ENCODE data around the gene TMC5.

DNA sequence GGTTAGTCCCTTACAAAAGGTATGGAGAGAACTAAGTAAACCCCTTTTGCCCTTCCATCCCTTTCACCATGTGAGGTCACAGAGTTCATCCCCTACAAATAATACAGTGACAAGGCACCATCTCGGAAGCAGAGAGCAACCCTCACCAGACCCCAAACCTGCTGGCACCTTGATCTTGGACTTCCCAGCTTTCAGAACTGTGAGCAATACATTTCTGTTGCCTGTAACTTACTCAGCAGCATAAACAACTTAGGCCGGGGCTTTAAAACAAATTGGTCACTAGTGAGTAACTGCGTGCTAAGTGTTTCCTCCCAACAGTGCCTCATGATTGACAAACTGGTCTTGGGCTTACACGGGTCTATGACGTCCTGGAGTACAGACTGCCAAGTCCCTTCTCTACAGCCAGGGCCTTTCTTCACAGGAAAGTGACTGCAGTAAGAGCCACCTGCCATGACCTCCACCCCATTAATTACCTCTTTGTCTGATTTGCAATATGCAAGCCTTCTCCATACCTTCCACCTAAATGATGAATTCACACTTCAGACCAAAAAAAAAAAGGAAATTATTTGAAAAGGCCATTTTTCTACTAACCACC, 136.7 kb downstream of the XYLT1 start:
- PRO-cap, result no peak

DNA sequence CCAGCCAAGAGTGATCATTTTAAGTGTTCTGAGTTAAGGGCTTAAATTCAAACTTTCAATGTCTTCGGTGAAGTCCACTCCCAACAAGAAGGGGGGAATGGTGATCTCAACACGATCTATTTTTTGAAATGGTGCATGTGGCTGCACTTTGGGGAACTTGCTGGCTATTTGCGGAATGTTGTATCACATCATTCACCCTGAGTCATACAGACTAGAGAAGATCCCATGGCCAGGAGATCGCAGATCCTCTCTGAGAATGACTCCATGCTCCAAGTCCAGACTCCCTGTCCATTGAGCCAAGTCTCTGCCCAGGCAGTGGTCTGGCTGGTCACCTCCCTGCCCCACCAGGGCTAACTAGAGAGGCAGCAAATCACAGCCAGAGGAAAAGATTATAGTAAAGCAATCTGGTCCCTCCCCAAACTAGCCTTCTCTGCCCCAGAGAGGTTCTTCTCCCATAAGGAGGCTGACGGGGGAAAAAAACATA, 120.5 kb downstream of the XYLT1 start:
- PRO-cap, result no peak

GRCh38 chr16:17360907-17361456, 109.8 kb downstream of the XYLT1 start:
- PRO-cap, result no peak

DNA sequence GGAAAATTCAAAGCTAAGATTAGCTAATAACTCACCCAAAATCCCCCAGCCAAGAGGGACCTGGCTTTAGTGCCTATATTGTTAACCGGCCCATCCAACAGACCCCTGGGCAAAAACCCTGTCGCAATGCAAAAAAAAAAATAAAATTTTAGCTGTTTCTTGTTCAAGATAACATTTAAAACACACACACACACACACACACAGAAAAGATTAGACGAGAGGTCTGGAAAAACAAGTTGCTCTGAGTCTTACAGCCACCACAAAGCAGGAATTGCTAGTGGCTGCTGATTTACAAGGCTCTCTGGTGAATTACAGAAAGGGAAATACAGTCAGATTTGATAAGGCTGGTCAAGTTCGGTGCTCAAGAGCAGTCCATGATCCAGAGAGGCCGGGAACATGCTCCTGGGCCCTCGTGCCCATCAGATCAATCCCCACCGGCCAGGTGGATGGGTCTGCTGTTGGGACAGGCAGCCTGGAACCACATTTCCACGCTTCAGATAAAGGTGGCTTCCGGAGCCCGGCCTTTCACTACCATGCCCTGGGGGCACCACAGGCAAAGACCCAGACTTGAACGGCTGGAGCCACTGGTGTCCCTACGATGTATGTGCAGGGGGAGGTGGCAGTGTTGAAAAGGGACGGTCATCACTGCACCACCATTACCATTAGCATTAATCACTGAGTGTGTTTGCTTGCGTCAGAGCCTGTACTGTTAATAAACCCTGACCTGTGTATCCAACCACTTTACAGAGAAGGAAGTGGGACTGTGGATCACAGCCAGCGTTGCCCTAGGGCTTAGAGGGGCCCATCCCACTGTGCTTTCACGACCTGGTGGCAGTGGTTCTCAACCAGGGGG, 95.2 kb downstream of the XYLT1 start:
- PRO-cap, result no peak

DNA sequence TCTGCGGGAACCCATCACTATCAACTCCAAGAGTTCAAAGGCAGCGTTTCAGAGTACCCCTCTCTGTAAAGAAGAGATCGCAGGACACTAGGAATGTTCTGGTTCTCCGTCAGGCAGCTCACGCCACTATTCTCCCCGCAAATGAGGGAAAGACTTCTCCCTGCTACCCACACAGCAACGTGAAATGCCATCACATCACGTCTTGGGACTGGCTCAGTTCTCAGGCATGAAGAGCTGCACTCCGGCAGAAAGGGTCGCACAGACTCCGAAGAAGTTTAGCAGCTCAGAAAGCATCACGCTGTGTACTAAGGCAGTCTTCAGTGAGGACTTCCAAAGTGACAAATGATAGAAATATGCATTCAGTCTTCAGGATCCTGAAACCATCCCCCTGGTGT, 1.9 kb downstream of the XYLT1 start:
- PRO-cap, result no peak

DNA sequence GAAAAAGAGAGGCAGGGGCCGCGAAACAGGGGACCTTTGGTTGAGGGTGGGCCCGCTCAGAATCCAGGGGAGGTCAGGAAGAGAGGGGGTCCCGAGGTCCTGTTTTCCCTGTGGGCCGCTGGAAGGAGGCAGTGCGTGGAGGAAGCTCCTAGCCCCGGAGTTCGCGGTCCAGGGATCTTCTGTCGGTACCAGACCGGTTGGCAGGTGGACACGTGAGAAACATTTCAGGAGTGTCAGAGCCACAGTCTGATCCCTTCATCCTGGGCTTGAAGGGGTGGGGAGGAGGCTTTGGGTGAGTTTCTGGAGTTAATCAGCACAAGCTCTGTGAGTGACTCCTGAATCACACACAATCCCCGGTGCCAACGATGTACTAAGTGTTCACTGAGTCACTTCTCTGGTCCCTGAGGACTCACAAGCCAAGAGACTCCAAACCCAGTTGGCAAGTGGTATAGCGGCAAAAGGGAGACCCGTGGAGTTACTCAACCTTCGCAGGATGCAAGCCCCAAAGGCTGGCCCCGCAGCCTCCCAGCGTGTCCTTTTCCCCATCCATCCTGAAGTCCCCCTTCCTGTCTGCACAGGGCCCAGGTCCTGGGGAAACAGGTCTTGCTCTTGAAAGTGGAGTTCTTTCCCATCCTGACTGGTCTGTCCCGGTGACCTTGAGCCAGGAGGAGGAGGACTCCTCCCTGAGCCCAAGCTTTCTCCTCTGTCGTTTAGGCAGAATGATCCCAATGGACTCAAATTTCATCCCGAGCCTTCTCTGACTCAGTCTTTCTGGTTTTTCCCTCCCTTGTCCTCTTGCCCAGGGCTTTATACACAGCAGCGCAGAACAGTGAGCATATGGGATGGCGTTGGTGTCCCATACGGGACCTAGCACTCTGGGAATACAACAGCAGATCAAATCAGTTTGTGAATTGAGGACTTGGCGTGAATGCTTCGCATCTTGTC, 650 bp upstream of the XYLT1 start:
- PRO-cap, result no peak

GRCh38 chr16:17472083-17472316, 1.2 kb upstream of the XYLT1 start:
- PRO-cap, result no peak

DNA sequence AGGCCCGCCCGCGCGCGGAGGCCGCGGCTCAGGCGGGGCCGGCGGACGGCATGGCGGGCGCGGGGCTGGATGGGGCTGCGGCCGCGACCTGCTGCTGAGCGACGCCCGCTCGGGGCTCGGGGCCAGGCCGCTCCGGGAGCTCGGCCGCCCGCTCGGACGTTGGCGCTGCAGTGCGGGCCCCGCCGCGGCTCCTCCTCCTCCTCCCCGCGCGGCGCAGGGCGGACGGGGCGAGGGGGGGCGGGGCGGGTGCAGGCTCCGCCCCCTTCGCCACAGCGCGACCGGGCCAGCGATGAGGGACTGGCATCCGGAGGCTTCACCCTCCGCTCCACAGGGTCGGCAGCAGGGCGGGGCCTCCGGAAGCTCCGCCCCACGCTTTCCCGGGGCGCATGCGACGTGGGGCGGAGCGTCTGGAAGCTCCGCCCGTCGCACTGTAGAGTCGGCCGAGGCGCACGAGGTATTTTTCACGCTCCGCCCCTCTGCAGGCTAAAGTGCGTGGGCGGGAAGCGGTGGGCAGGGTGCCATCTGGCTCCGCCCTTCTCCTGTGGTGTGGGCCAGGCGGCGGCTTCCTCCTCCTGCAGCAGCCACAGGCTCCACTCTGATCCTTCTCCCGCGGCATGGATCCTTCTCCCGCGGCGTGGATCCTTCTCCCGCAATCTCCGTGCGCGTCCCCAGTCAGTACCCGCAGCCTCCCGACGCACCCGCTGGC, 65.5 kb upstream of the NPIPA8 start:
- PRO-cap, result no peak

DNA sequence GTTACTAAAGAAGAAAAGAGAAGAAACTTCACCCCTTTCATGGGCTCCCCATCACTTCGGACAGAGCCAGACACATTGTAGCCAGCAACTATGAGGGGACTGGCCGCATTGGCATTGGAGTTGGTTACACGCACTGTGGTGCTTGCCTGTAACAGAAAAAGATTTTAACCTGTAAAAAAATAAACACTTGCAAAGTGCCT, 18.4 kb downstream of the NOMO2 start:
- PRO-cap, result no peak

DNA sequence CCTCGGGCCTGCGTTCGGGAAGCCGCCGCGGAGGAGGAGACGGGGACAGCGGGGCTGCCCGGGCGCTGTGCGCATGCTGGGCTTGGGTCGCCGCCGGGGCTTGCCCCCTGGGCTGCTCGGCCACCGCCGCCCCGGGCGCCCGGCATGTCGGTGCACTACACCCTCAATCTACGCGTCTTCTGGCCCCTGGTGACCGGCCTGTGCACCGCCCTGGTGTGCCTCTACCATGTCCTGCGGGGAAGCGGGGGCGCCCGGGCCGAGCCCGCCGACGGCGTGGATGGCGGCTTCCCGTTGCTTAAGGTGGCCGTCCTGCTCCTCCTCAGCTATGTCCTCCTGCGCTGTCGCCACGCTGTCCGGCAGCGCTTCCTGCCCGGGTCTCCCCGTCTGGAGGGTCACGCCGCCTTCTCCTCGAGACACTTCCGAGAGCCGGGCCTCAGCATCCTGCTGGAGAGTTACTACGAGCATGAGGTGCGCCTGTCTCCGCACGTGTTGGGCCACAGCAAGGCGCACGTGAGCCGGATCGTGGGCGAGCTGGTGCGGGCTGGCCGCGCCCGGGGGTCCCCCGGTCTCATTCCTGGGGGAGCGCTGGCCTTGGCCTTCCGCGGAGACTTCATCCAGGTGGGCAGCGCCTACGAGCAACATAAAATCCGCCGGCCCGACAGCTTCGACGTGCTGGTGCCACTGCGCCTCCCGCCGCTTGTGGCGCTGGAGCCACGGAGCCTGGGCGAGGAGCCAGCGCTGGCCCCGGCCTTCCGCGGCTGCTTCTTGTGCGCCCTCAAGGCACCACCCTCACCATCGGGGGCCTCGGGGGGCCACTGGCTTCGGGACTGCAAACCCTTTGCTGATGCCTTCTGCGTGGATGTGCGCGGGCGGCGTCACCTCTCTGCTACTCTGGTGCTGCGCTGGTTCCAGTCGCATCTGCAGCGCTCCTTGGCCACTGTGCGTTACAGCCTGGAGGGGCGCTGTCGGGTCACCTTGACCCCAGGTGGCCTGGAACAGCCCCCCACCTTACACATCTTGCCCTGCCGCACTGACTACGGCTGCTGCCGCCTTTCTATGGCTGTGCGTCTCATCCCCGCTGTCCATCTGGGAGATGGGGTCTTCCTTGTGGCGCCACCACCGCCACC, 917 bp downstream of the ITPRIPL2 start:
- PRO-cap, result unidirectional peak, minus-strand start at position 181 of the sequence

DNA sequence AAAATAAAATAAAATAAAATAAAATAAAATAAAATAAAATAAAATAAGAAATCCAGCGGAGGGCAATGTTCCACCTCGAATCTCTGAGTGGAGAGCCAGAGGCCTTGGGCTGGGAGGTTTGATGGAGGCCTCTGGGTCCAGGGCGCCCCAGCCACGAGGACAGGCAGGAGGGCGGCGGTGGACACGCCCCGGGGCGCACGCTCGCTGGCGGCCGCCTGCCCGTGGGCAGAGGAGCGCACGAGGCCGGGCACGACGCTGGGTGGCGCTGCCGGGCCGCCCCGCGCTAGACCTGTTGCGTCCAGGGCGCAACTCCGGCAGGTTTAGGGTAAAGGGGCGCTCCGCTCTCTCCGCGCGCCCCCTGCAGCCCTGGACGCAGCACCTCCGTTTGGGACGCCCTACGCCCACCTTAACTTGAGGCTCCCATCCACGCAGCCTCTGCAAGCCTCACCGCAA, 476 bp upstream of the SYT17 start:
- PRO-cap, result unidirectional peak, plus-strand start at position 290 of the sequence

GRCh38 chr16:19240325-19240625, 45.3 kb upstream of the CLEC19A start:
- PRO-cap, result no peak

DNA sequence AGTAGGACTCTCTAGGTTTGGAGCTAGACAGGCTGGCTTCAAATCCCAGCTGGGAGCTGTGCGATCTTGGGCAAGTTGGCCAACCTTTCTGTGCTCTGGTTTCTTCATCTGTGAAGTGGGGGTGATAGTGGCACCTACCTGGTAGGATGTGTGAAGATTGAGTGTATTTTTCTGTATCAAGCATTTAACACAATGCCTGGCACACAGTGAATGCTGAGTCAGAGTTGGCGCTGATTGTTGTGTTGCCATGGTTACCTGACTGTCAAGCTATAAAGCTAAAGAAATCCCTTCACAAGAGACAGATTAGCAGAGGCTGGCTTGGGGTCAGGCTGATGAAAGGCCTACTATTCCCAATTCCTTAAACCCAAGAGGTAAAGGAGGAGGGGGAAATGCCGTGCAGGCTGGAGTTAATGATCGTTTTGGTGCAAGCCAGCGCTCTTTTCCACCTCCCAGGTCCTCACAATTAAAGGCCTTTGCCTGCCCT, 5.9 kb downstream of the CLEC19A start:
- PRO-cap, result unidirectional peak, plus-strand start at position 299 of the sequence

DNA sequence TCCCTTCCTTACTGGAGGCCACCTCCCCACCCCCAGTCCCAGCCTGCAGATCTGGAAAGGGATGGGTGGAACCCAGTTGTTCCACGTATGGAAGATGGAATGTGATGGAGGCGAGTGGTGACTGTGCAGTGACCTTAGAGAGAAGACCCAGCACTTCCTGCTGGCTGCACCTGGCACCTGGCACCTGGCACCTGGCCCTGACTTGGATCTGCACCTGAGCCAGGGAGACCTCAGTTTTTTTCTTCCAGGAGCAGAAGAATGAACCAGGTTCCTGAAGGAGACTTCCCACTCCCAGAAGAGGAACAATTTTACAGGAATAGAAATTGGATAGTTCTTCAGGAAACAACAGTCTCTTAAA, 33.0 kb upstream of the TMC5 start:
- PRO-cap, result no peak

GRCh38 chr16:19417316-19418429, at the start of gene TMC5:
TMC5 (plus strand) TSS chr16:19417883.
- PRO-cap, result no peak

DNA sequence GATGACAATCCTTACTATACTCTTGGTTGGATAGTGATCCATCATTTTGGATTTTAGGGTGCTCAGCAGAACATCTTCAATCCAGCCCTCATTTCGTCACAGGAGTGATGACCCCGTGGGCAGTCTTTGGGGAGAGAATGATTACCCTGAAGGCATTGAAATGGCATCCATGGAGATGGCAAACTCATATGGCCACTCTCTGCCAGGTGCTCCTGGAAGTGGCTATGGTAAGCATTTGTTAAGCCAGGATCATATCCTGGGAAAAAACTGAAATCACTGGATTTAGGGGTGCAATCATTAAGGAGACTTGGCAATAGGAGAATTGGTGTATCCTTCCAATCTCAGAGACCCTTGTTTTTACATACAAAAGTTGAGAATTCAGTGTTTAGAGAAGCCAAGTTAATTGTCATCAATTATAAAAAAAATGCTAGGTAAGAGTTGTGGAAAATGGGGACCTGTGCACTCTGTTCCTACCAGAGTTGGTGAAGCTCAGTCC, 26.4 kb downstream of the TMC5 start:
- PRO-cap, result no peak

- PRO-cap, result no peak
These were observed 19.1 kb downstream of the KNOP1 start for GRCh38 chr16:19698656-19699572.

- PRO-cap, result no peak
These were observed 48.0 kb downstream of the IQCK start for GRCh38 chr16:19766001-19766608.

- PRO-cap, result unidirectional peak, plus-strand start at chr16:19882871
These were observed 2.4 kb downstream of the GPRC5B start for GRCh38 chr16:19881817-19883019.

DNA sequence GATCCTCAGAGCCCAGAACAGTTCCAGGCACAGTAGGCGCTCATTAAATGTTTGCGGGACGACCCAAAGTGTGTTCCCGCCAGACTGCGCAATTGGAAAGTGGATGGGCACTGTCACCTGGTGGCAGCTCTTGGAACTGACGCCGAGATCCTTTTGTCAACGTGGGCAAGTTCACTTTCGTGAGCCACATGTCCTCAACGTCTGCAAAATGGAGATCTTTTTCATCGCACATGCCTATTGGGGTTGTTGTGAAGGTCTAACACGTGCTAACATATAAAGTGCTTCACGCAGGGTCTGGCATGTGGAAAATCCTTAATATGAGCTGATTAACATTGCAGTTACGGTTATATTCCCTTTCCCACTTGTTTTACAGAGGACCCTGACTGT, 1.7 kb upstream of the GPRC5B start:
- PRO-cap, result no peak